Epithelial cell of prostate (primary cell): ENCODE results near the gene JMJD6.

- RRBS: 59% methylated on average over 2 of the region's 12 CpGs
Observed at GRCh38 chr17:76631508-76632537, 11.7 kb downstream of the ST6GALNAC1 start.

GRCh38 chr17:76681560-76682121, 29.1 kb downstream of the MXRA7 start:
- RRBS: no CpG with 5 or more reads among the region's 9 CpGs

DNA sequence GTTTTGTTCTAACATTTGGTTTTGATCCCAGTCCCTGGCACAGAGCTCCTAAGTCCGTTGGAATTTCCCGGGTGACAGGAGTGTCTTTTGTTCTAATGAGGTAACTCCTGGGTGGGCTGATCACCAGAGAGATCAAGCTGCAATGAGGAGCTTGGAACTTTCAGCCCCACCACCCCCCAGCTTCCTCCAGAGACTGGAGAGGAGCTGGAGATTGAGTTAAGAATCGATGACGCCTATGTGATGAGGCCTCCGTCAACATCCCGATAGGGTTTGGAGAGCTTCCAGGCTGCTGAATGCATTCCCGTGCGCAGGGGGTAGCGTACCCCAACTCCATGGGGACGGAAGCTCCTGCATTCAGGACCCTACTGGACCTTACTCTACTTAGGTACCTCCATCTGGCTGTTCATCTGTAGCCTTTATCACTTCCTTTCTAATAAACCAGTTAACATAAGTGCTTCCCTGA, 19.8 kb downstream of the MXRA7 start:
- RRBS: no CpG with 5 or more reads among the region's 10 CpGs

GRCh38 chr17:76721811-76722574, 4.4 kb downstream of the JMJD6 start:
- RRBS: no CpG with 5 or more reads among the region's 11 CpGs

GRCh38 chr17:76726188-76726993, at the start of gene JMJD6:
JMJD6 (minus strand) TSS chr17:76726606.
- RRBS: under 1% methylated on average over 39 of the region's 93 CpGs

GRCh38 chr17:76735408-76735844, 1.7 kb downstream of the SRSF2 start:
- RRBS: no CpG with 5 or more reads among the region's 2 CpGs

- RRBS: no CpG with 5 or more reads among the region's 9 CpGs
Observed at GRCh38 chr17:76791437-76791882, 53.5 kb downstream of the MFSD11 start.

- RRBS: no CpG with 5 or more reads among the region's 8 CpGs
Observed at GRCh38 chr17:76843588-76844174, 24.5 kb upstream of the MGAT5B start.

DNA sequence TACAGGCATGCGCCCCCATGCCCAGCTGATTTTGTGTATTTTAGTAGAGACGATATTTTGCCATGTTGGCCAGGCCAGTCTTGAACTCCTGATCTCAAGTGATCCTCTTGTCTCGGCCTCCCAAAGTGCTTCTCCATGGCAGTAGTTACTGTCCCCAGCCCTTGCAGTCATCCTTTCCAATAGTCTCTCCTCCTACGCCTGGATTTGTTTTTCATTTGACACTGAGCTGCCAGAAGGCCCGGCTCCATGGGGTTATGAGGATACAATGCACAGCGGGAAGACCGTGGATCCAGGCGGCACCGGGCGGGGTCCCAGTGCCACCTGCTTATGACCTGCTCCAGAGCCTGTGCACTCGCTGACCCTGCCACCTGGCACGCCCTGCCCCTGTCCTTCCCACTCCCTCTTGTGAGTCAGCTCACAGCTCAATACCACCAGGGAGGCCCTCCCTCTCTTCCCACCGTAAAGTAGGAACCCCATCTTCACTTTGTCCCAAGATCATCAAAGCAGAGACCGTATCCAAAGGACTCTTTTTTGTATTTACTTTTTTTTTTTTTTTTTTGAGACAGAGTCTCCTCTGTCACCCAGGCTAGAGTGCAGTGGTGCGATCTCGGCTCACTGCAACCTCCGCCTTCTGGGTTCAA, 37.1 kb upstream of the SEC14L1 start:
- RRBS: 76% methylated on average over 5 of the region's 17 CpGs

DNA sequence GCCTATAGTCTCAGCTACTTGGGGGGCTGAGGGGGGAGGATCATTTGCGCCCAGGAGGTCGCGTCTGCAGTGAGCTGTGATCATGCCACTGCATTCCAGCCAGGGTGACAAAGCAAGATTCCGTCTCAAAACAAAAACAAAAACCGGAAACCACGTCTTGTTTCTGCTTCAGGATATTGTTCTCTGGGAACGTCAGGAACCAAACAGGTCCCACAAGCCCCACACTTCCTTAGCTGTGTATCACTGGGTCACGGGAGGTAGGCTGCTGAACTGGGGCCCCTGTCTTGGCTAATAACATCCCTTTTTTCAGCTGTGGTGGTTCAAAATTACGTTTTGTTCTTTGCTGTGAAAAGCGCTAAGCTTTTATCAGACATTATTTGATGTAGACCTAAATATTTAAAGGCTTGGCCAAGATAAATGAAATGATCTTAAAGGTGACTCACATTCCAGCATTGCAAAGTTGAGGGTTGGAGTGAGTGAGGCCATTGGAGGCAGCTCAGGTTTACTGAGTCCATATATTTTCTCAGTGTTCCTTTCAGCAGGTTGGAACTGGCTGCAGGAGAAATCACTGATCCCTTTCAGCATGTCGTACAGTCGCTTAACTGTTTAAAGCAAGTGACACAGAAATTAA, 16.4 kb upstream of the SEC14L1 start:
- RRBS: no CpG with 5 or more reads among the region's 12 CpGs

GRCh38 chr17:77141787-77142601, 1.2 kb downstream of the SEC14L1 start:
- RRBS: no CpG with 5 or more reads among the region's 12 CpGs

DNA sequence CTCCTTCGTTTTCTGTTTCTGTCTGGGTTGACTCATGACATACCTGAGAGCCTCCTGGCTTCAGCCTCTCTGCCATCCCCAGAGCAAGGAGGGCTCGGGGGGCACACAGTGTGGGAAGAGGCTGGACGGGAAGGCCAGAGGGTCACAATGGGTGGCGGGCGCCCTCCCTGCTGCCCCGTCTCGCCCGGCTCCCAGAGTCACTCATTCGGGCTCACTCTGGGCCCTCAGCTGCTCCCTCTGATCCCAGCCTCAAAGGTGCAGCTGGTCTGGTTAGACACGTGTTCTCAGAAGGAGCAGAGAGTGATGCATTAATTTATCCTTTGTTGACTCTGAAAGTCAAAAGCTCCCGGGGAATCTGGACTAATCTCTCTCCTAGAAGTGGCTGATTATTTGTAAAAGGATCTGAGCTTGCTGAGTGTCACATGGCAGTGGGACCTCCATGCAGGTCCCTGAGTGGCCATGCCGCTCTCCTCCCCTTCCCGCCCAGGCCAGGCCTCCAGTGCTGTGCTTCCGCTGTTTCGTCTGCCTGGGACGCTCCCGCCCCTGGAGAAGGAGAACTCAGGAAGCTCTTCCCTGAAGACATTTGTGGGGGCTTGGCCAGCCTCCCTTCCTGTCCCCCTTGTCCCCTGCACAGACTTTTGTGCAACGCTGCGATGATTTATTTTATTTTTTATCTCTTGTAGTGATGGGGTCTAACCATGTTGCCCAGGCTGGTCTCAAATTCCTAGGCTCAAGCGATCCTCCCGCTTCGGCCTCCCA, 52.9 kb upstream of the SEPTIN9 start:
- RRBS: no CpG with 5 or more reads among the region's 22 CpGs

DNA sequence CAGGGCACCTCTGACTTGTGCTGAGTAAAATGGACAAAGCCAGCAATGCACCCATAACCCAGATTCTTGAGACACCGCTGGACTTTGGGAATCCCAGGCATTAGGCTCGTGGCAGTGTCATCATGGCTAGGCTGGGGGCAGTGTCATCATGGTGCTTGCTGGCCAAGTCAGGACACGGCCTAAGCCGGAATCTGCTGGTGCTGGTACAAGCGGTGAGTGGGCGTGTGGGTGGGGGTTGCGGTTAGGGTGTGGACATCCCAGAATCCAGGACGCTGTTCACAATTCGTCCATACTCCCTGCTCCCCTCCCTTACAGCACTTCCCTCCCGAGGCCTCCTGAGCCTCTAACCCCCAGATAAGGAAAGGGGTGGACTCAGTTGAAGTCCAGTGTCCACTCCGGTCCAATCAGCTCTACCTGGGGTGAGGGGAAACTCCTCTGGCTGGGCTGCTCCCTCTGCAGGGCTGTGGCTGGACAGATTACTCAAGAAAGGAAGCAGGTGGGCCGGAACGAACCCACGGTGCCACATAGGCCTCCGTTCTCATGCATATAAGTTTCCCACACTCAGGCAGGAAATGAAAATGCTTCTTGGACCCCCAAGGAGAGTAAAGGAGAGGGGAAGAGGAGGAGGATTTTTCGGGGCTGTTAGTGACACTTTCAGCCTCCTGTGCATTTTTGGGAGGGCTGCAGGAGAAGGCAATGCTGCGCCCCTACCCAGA, 1.6 kb upstream of the SEPTIN9 start:
- RRBS: 63% methylated on average over 2 of the region's 17 CpGs

DNA sequence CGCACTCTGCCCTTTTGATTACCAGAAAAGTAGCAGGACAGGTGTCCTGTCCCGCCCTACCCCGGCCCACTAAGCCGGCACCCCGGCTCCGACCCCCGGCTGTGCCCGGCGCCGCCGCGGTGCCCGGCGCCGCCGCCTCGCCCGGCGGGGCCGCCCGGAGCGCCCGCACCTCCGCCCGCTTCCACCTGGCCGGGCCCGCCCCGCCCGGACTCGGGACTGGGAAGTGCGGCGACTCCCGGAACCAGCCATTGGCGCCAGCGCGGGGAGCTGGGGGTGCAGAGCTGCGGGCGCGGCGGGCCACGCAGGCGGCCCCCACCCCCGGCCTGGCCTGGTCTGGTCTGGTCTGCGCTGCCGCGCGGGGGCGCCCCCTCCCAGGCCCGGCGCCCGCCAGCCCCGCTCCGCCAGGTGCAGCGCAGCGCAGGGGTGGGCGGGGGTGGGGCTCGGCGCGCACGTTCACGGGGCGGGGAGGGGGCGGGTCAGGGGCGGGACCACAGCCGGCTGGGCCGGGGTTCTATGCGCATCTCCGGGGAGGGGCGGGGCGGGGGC, 389 bp upstream of the SEPTIN9 start:
- RRBS: under 1% methylated on average over 22 of the region's 70 CpGs

DNA sequence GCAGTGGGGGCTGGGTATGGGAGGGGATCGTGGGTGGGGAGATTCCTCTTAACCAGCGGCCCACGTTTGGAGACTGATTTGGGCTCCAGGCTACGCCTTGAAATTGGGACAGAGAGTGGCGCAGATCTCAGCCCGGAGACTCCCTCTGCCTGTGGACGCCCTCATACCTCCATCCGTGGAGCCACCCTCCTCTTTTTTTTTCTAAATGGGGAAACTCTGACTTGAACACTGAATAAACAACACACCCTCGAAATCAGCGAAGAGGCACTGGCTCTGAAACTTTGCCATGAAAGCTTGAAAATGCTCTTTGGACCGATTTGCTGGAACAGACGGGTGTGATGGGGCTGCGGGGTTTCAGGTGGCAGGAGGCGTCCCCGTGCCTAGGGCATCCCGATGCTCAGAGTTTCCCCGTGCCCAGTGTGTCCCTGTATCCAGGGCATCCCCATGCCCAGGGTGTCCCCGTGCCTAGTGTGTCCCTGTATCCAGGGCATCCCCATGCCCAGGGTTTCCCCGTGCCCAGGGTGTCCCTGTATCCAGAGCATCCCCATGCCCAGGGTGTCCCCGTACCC, 46.3 kb downstream of the SEPTIN9 start:
- RRBS: no CpG with 5 or more reads among the region's 20 CpGs

- RRBS: no CpG with 5 or more reads among the region's 7 CpGs
Observed at GRCh38 chr17:77343321-77344022, 62.2 kb downstream of the SEPTIN9 start.

DNA sequence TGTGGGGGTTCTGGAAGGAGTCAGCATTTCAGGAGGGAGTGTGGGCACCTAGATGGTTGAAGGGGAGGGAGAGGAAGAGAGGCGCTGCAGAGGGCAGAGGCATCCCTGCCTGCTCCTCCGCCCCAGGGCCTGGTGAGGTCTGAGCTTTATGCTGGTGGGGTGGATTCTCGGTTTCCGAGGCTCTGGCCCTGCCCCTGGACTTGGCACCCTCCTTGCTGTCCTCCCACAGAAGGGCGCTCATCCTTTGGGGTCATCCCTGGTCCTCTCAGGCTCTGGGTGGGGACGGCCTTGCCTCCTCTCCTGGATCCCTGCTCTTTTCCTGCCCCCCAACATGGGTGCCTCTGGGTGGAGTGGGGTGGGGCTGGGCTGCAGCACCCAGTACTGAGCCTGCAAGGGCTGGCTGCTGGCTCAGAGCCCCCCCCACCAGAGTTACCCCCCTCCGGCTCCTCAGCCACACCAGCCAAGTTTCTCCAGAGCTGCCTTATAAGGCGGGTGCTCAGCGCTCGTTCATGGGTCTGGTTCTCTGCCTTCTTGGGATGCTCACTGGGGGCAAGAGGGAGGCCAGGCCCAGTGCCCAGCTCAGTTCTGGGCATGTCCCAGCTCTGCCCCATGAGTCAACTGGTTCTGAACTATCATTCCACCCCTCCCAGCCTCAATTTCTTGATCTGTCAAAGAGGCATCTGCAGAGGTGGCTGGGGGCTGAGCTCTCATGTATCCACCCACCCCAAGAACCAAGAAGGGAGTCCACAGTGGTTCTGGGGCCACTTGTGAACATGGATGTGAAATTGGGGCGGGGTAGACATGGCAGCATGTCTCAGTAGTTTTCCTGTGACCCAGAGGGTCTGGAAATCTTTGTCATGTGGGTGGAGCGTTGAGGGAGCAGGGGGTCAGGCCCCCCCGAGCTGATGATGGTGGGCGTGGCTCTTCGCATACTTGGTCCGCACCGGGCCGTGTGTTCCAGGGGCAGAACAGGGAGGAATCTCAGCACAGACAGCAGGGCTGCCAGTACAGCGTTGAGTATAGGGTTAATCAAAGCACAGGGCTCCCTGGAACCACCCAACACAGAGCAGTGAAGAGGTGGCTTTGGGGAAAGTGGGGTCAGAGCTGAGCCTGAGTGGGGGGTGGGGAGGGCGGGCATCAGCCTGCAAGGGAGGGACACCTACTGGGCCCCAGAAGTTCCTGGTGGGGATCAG, 126.7 kb downstream of the SEPTIN9 start:
- RRBS: no CpG with 5 or more reads among the region's 20 CpGs

- RRBS: 50% methylated on average over 3 of the region's 17 CpGs
Observed at GRCh38 chr17:77440975-77442041, 160.0 kb downstream of the SEPTIN9 start.

DNA sequence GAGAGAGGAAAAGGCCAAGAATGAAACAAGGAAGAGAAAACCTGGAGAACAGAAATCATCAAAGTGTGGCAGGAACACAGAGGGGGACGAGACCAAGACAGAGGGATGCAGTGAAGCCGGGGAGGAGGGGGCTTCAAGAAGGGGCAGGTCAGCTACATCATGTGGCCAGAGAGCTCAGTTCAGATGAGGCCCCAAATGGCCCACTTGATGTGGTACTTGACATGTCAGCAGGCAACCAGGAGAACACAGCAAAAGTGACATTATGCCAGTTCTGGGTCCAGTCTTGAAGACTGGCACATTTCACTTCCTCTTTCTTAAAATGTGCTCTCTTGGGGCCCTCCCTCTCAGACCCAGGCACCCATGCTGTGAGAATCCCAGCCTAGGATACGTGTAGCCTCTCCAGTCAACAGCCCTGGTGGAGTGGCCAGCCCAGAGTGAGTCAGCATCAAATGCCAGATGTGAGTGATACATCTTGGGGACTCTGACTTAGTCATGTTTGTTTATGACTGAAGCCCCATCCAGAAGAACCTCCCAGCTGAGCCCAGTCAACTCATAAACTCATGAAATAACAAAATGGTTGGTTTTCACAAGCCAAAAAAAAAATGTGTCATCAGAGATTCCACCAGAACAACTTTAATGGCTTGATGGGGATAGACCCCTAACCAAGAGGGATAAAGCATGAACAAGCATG, 82.6 kb upstream of the TNRC6C start:
- RRBS: no CpG with 5 or more reads among the region's 3 CpGs